Upper lobe of left lung (tissue), 5 donors: ENCODE measurements around the gene RASGEF1A.

GRCh38 chr10:34642362-34643150, 172.5 kb downstream of the PARD3 start:
- PRO-cap, 2 experiments: no peak in any of the 2 experiments
- RAMPAGE, long total RNA, 4 experiments: start-site peak on the minus strand in 2 of 4 experiments, at chr10:34642494-34643026 at its widest, 6 to 18 reads per replicate

- PRO-cap, 2 experiments: no peak in any of the 2 experiments
- RAMPAGE, long total RNA, 4 experiments: start-site peak on the plus strand in 2 of 4 experiments, at chr10:34973955-34974006 at its widest, 6 to 14 reads per replicate
Measured at GRCh38 chr10:34973562-34974268, 116.4 kb downstream of the CUL2 start.

DNA sequence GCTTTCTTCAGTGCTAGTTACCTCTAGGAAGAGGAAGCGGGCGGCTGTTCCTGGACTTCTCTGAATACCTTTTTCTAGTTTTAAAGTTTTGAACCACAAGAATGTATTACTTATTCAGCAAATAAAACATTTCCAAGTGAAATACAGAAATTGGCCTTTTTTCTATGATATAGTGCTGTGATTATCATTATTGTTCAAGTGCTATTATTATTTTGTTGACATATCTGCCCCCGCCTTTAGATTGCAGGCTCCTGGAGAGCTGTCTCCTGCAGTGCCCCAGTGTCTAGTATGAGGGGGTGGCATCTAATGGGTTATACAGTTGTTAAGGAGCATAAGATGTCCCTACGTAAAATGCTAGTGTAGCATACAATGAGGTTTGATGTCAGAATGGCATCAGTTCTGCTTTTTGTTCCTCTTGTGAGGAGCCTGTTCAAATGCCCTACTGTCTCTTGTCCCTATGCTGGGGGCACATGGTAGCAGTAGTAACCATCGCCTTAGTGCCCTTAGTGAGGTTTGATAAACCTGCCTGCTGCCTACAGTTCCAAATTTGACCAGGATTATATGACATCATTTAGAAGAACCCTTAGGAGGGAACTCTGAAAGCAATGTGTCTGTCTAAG, 9.5 kb downstream of the CREM start:
- PRO-cap, 2 experiments: no peak in any of the 2 experiments
- RAMPAGE, long total RNA, 4 experiments: no peak in any of the 4 experiments

DNA sequence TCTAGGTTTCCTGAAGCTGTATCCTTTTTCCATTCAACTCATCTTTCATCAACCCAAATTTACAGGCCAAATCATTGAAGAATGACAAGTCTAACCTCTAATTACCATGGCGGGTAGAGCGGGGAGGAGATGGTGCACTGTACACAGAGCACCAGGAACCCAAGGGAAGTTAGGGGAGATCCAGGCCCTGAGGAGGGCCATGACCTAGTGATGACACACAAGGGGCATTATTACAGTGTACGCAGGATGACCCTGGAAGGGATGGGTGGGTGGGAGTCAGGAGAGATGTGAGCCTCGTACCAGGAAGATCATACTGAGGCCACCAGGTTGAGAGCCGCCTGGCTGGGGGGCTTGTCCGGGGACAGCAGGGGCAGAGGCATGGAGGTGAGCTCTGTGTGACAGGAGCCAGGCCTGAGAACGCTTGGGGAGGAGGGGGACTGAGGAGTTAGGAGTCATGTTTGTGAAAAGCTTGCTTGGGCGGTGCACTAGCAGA, 89.5 kb upstream of the CCNY start:
- PRO-cap, 2 experiments: no peak in any of the 2 experiments
- RAMPAGE, long total RNA, 4 experiments: no peak in any of the 4 experiments

DNA sequence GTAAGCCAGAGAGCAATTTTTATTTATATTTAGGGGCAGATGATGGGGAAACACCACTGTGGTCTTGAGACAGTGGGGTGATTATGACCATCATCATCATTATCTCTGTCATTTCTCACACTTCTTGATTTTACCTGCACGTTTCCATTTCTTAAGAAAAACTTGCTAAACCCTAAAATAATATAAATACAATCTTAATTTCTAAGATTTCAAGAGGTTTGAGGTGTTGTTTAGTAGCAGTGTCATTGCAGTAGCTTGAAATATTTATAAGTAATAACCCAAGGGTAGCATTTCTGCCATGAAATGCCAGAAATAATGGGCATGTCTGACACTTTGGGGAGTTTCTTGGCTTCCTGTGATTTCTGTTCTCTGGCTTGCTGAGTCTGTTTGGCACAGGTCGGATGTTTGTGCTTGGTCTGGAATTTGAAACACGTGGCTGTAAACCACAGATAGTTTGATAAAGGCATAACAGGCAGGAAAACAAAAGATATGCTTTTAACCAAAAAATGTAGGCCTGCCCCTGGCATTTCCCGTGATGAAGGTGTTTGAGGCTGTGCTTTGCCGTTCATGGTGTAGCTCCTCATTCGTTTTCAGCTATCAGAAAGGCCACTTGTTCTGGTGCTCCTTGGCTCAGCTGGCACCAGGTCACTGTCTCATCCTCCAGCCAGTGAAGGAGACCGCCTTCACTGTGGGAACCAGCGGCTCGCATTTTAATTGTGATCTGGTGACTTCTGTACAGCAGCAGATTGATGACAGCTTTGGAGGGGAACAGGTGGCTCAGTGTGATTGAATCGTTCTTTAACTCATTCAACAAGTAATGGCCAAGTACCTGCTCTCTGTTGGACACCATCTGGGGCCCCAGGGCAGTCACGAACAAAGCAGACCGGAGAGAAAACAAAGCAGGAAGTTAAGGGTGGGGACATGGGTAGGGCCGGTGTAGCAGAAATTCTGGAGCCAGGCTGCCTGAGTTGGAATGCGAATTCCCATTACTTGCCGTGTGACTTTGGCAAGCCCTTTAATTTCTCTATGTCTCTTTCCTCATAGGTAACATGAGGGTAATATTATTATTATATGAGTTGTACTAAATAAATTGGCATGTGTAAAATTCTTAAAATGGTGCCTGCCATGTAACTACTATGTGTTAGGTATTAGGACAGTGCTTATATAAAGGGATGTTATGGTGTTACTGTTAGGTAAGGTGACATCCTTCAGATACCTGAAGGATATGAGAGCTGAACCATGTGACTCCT, 111.5 kb downstream of the CCNY start:
- PRO-cap, 2 experiments: peak in 1 of 2 experiments; most common minus-strand start position 875 of the sequence (in 1)
- RAMPAGE, long total RNA, 4 experiments: no peak in any of the 4 experiments

DNA sequence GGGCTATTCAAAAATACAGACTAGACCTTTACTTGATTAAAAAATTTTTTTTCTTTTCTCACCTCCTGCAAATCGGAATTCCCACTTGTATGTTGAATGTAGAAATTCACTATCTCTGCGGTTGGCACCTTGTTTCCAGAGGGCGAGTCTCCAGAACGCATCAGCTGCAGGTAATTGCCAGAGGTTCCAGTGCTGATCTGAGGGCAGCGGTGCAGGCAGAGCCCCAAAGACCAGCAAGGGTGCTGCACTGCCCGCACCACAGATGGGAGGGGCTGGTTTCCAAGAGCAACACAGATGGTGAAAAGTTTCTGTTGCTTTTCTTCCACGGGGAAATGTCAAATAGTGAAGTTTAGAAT, 2.3 kb upstream of the FZD8 start:
- PRO-cap, 2 experiments: no peak in any of the 2 experiments
- RAMPAGE, long total RNA, 4 experiments: no peak in any of the 4 experiments

GRCh38 chr10:37856103-37856695, 1.2 kb downstream of the ZNF248 start:
- PRO-cap, 2 experiments: no peak in any of the 2 experiments
- RAMPAGE, long total RNA, 4 experiments: no peak in any of the 4 experiments

DNA sequence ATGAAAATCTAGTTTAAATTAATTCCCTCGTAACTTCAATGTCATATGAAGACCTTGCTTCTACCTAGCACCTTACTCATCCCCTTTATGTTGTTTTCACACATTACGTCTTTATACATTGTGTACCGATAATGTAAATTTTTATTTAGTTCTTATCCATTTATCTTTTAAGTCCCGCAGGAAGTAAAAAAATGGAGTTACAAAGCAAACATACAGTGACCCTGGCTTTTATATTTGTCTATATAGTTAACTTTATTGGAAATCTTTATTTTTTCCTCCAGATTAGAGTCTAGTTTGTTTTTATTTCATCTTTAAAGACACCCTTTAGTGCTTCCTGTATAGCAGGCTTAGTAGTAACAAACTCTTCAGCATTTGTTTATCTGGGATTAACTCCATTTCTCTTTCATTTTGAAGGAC, 18.4 kb downstream of the ZNF33A start:
- PRO-cap, 2 experiments: no peak in any of the 2 experiments
- RAMPAGE, long total RNA, 4 experiments: no peak in any of the 4 experiments

- PRO-cap, 2 experiments: no peak in any of the 2 experiments
- RAMPAGE, long total RNA, 4 experiments: no peak in any of the 4 experiments
Measured at GRCh38 chr10:38038351-38038699, 27.9 kb downstream of the ZNF33A start.

GRCh38 chr10:38059251-38059947, 34.7 kb upstream of the ZNF37A start:
- PRO-cap, 2 experiments: no peak in any of the 2 experiments
- RAMPAGE, long total RNA, 4 experiments: no peak in any of the 4 experiments

- PRO-cap, 2 experiments: no peak in any of the 2 experiments
- RAMPAGE, long total RNA, 4 experiments: no peak in any of the 4 experiments
Measured at GRCh38 chr10:38107191-38107772, 13.1 kb downstream of the ZNF37A start.

DNA sequence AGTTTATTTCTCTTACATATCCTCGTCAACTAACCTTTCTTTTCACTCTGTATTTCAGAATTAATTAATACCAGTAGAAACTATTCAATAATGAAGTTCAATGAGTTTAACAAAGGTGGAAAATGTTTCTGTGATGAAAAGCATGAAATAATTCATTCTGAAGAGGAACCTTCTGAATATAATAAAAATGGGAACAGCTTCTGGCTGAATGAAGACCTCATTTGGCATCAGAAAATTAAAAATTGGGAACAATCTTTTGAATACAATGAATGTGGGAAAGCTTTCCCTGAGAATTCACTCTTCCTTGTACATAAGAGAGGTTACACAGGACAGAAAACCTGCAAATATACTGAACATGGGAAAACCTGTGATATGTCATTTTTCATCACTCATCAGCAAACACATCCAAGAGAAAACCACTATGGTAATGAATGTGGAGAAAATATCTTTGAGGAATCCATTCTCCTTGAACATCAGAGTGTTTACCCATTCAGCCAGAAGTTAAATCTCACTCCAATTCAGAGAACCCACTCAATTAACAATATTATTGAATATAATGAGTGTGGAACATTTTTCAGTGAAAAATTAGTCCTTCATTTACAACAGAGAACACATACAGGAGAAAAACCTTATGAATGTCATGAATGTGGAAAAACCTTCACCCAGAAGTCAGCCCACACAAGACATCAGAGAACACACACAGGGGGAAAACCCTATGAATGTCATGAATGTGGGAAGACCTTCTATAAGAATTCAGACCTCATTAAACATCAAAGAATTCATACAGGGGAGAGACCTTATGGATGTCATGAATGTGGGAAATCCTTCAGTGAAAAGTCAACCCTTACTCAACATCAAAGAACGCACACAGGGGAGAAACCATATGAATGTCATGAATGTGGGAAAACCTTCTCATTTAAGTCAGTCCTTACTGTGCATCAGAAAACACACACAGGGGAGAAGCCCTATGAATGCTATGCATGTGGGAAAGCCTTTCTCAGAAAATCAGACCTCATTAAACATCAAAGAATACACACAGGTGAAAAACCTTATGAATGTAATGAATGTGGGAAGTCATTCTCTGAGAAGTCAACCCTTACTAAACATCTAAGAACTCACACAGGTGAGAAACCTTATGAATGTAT, 23.6 kb downstream of the ZNF37A start:
- PRO-cap, 2 experiments: no peak in any of the 2 experiments
- RAMPAGE, long total RNA, 4 experiments: no peak in any of the 4 experiments

DNA sequence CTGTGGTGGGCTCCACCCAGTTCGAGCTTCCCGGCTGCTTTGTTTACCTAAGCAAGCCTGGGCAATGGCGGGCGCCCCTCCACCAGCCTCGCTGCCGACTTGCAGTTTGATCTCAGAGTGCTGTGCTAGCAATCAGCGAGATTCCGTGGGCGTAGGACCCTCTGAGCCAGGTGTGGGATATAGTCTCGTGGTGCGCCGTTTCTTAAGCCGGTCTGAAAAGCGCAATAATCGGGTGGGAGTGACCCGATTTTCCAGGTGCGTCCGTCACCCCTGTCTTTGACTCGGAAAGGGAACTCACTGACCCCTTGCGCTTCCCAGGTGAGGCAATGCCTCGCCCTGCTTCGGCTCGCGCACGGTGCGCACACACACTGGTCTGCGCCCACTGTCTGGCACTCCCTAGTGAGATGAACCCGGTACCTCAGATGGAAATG, 1513.6 kb downstream of the ZNF37A start:
- PRO-cap, 2 experiments: no peak in any of the 2 experiments
- RAMPAGE, long total RNA, 4 experiments: no peak in any of the 4 experiments

- PRO-cap, 2 experiments: no peak in any of the 2 experiments
- RAMPAGE, long total RNA, 4 experiments: start-site peak on the plus strand in 1 of 4 experiments, at chr10:42798479-42798500 at its widest, 11 reads per replicate
Measured at GRCh38 chr10:42798178-42798808, 15.7 kb downstream of the BMS1 start.

DNA sequence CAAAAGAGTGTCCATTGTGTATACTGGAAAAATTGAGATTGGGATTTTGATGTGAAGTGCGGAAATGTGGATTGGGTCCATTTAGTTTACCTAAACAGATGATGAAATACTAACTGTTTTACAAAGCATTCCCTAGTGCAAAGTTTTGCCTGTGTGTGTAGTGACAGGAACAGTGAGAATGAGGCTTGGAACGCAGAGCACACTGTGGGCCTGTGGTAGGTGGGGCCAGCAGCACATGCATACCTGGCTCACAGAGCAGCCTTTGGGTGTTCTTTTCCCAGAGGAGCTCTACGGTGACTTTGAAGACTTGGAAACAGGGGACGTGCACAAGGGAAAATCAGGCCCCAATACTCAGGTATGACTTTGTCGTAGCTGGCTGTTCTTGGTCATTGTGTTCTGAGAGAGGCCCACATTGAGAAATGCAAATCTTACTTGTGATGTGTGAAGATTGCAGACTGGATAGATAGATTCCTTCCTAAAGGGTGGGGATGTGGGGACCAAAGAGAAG, 33.8 kb downstream of the BMS1 start:
- PRO-cap, 2 experiments: no peak in any of the 2 experiments
- RAMPAGE, long total RNA, 4 experiments: no peak in any of the 4 experiments

DNA sequence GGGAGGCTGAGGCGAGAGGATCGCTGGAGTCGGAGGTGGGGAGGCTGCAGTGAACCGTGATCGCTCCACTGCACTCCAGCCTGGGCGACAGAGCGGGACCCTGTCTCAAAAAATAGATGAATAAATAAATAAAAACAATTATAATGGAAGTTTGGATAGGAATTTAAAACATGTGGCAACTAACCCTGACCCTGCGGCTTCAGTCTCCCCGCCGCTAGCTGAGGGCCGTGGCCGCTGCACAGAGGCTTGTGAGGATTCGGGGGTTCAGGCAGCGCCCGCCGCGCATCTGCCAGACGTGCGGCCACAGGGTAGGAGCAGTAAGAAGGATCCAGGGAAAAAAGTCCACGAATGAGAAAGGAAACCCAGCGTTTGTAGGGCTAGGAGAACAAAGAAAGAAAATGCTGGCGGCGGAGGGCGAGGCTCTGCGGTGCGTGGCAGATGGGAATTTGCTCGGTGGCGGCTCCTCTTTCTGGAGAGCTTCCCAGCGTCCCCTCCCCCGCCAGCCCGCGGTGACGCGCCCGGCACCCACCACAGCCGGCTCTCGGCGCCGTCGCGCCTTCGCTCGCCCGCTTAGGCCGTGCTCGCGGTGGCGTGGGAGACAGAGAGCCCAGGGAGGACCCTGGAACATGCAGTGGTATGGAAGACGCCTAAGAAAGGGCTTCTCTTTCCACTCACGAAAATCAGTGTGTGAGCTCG, 772 bp upstream of the CSGALNACT2 start:
- PRO-cap, 2 experiments: no peak in any of the 2 experiments
- RAMPAGE, long total RNA, 4 experiments: no peak in any of the 4 experiments

DNA sequence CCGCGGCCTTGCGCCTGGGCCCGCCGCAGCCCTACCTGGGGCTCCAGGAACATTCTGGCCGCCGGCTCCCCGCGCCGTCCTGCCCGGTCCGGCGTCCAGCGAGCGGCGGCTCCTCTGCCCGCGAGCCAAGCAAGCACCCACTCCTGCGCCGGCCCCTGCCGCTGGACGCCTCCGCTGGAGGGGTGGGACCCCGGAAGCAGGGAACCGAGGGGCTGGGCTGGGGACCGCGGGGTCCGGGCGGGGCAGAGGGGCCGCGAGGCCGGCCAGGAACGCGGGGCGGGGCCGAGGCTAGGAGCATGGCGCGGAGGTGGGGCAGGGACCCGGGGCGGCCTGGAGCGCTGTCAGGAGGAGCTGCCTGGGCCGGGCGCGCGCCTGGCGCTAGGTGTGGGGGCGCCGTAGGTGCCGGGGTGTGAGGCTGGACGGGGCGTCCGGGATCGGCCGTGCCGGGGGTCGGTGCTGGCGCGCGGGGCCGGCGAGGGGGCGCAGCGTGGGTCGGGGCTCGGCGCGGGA, 37.2 kb downstream of the RASGEF1A start:
- PRO-cap, 2 experiments: no peak in any of the 2 experiments
- RAMPAGE, long total RNA, 4 experiments: no peak in any of the 4 experiments

DNA sequence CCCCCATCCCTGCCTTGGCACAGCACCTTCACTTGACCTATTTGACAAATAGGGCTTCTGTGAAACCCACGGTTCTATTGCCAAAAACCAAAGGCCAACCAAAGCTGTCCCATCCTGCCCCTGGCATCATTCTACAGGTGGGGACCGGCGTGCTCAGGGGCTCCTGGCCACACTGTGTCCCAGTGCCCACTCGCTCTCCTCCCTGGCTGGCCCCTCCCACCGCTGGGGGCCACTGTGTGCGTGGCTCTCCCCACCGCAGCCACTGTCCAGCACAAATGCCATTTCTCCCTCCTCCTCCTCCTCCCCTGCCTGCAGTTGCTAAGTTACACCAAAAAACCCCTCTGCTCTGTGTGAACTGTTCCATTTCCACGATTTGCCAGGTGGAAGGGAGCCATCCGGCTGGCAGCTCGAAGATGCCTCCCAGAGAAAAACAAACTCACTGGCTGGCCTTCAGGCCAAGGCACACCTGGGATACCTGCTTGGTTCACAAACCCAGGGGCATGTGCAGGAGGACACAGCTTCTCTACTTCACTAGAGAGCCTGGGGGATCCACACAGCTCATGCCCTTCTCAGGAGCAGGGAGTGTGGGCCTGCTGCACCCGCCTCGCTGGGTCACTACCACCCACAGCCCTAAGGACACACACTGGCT, 1.9 kb downstream of the RASGEF1A start:
- PRO-cap, 2 experiments: no peak in any of the 2 experiments
- RAMPAGE, long total RNA, 4 experiments: no peak in any of the 4 experiments

- PRO-cap, 2 experiments: no peak in any of the 2 experiments
- RAMPAGE, long total RNA, 4 experiments: no peak in any of the 4 experiments
Measured at GRCh38 chr10:43265836-43266194, 1.1 kb downstream of the RASGEF1A start.

- PRO-cap, 2 experiments: no peak in any of the 2 experiments
- RAMPAGE, long total RNA, 4 experiments: no peak in any of the 4 experiments
Measured at GRCh38 chr10:43266802-43267237, at the start of gene RASGEF1A. RASGEF1A (minus strand) TSS chr10:43267065.